Measurements from ENCODE around the gene OTULINL.

DNA sequence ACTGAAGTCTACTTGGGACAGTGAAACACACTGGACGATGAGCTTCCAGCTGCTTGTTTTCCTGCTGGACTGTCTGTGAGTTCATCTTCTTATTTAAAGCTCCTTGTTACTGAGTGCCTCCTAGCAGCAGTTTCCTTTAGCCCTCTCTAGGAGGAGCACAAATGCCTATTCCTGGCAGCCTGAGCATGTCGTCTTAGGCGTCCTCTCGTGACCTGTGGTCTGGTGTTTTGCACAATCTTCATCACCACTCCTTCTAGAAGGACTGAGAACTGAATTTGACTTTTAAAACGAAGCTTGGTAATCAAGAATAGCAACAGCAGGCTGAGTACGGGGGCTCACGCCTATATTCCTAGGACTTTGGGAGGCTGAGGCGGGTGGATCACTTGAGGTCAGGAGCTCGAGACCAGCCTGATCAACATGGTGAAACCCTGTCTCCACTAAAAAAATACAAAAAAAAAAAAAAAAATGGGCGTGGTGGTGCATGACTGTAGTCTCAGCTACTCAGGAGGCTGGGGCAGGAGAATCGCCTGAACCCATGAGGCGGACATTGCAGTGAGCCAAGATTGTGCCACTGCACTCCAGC, 44.0 kb downstream of the ANKRD33B start:
- PRO-cap, result no peak

DNA sequence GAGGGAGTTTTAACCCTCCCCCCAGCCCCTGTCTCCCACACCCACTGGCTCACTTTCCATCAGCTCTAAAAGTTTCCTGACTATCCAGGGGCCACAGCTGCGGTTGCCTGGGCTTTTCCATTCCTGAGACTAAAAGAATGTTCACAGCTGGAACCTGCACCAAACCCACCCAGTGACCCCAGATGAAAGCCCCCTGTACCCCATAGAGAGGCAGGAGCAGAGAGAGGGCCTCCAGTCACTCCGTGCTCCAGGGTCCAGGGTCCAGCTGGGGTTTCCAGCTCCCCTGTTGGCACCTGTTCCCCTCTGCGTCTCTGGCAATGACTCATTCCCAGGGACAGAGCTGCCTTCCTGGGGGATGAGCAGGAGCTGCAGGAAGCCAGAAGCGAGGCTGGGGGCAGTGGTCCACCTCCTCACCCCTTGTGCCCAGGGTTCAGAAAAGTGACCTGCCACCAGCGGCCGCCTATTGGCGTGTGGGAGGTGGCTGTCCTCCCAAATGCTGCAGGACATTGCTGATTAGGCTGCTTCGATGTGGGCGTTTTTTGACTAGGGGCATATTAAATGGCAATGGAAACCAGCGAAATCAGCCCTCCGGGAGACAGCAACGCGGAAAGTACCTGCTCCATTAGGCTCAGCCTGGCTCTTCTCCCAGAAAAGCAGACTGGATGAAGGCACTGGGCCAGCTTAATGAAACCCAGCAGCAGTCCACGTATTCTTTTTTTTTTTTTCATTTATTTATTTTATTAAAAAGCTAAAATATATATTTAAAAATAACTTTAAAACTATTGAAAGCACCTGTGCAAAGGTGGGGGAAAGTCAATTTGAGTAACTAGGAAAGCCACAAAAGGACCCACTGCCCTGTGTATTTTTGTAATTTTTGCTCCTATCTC, 97.4 kb downstream of the DAP start:
- PRO-cap, result no peak

- PRO-cap, result no peak
Measured at GRCh38 chr5:10680417-10681195, 80.4 kb downstream of the DAP start.

- PRO-cap, result no peak
Measured at GRCh38 chr5:10702684-10703710, 58.0 kb downstream of the DAP start.

GRCh38 chr5:10962121-10962434, 201.0 kb upstream of the DAP start:
- PRO-cap, result no peak

DNA sequence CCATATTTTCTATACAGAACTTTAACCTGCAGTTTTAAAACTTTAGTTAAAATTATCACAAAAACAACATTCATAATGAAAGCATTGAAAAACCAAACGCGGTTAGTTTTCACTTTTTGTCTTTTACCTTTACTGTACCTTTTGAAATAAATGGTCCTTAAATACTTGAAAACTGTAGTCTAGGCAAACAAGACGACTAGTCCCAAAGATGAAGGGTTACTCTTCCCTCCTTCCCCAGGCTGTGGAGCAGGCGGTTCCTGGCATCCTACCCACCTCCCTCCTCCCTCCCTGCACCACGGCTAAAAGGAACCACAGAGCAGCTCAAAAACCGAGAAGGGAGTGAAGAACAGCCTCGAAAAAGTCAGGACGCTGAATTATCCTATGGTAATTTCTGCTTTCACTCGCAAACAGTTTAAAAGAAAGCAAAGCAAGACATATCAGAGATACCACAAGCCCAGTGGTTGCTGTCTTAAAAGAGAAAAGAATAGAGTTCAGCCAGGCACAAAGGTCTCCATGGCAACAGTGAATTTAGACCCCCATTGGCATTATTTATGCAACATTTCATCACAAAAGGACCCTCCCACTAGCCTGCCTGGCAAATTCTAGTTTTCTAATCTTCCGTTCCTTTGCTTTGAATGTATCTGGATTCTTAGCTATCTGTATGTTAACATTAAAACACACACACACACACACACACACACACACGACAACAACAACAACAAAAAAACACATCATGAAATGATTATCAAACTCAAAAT, 315.5 kb downstream of the CTNND2 start:
- PRO-cap, result no peak

DNA sequence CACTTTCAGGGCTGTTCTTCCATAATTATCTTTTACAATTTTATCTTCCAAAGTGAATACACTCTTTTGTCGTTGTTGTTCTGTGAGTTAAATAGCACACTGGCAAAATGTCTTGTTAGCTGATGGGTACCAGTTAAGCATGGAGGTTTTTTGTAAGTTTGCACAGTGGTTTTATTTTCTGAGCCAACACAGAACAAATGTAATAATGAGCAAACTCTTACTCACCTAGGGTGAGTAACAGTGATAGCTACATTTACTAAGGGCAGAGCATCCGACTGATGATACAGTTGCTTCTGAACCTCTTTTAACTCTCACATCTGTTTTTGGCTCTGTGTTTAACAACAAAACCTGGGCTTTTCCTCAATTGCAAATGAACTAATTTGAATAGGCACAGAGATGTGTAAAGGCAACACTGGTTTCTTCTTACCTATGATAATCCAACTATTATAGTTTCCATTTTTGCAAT, 103.1 kb downstream of the CTNND2 start:
- PRO-cap, result no peak

DNA sequence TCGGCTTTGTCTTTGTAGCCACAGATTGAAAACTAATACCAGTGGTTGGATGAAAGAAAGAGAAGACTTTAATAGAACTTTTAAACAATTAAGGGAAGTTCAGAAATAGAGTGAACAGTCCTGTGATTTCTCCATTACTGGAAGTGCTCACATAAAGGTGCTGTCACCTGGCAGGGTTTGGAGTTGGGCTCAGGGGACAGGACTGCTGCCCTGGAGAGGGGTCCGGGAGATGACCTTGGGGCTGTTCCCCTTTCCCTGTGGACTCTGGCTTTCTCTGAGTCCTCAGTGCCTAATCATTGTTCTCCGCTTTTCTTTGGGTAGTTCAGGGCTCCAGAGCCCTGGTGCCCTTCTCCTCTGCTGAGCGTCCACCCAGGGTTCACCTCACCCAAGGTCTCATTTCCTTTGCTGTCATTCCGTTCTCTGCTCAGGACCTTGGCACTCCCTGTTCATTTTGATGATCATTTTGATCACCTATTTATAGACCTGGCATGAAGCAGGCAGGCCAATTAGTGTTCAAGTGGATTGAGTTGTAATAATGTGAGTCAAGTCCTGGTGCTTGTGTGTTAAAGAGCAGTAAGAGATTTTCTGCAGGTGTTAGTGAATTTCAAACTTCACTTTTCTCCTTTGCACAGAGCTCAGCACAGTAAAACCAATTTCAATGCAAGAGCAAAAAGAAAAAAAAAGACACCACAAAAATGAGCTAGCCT, 3.5 kb downstream of the TRIO start:
- PRO-cap, result no peak

- PRO-cap, result no peak
Measured at GRCh38 chr5:14148765-14149461, 5.8 kb downstream of the TRIO start.

- PRO-cap, result no peak
Measured at GRCh38 chr5:14185245-14186080, 42.3 kb downstream of the TRIO start.

DNA sequence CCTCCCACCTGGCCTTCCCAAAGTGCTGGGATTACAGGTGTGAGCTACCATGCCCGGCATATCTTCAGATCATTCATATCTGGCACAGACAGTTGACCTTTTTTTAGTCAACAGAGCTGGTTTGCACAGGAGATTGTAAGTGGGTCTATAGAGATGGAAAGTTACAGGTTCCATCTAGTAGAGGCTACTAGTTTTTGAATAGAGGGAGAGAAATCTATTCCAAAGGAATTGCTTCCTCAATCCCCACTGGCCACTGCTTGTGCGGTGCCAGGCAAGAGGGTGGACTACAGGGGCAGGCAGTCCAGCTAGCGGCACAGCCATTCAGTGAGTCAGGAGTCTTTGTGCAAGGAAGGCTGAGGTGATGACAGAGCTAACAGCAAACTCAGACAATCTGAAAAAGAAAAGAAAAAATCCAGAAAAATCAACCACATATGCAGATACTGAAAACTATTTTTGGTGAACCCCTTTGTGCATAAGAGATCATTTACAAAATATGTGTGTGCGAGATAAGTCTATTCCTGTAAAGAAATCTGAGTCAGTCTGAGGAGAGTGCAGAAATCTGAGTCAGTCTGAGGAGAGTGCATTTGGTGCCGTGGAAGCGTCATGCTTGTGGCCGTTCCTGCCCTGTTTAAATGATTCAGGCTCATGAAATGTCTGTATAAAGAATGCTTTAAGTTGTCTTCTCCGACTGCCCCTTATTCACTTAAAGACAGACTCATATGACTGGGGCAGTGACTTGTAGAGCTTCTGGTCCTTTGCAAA, 47.0 kb downstream of the TRIO start:
- PRO-cap, result no peak

- PRO-cap, result no peak
Measured at GRCh38 chr5:14204473-14205404, 61.6 kb downstream of the TRIO start.

DNA sequence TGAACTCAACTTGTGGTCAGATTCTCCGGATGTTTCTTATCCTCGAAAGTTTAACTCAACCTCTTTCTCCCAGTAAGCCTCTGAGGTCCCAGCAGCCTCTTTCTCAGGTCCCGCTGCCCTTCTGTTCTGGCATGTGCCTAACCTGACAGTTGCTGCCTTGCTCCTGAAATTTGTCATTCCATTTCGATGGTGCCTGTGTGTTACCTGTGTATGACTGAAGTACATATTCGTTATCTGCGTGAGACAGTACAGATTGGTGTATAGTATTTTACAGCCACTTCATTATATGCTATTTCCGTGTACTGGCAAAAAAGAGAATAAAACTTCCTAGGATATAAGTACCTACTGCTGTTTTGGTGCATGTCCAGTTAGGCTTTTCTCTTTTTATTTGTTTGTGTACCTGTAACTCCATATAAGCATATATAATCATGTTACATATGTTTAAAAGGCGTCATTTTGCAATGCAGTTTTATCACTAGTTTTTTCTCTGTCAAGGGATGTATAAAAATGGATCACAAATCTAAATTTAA, 63.4 kb downstream of the TRIO start:
- PRO-cap, result no peak

DNA sequence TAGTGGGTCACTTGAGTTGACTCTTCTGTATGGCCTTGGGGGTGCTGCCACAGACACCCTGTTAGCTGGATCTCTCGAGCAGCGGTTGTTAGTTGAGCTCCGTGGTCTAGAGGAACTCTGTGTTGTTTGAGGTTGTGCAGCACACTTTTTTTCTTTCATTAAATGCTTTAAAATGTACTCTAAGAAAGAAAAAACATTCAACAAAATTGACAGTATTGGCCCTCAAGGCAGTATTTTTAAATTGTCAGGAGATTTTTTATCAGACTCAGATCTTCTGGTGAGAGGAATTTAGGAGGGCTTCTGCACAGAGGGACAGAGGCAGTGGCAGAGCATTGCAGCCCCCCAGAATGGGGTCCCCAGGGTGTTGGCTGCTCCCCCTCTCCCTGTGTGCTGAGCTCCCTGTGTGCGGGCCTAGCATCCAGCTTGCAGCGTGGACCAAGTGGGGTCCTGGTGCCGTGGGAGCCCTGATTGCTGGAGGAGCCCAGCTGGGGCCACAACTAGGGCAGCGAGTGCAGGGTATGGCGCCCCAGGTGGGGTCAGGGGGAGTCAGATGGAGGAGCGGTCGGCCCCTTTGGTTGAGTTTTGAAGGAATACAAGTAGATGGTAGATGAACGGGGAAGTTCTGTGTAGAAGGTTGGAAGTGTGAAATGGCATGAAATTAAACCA, 66.6 kb downstream of the TRIO start:
- PRO-cap, result no peak

DNA sequence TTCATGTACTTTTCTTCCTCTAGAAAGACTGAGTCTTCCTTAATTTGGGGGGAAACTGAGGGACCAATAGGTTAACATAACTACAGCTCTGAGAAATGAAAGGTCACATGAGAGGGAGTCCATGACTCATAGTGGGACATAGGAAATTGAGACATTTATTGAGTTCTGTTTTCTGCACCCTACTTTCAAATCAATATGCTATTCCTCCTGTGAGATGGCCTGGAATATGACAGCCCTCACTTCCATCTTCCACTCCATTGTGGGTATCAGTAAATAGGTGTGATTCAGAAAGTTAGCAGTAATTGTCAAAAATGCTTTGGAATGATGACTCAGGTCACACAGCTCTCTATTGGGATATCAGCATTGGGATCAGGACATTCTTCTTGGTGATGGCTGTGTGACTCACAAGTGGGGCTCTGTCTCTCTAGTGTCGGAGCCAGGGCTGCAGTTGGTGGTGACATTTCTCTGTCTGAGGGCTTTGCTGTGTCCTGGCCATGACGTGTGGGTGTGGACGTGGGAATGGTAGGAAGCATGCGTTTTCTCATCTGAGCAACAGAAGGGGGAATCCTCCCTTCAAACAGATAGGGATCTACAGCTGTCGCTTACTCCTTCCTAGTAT, 125.0 kb downstream of the TRIO start:
- PRO-cap, result bidirectional peak, plus-strand start at position 555 of the sequence, minus-strand start at position 265 of the sequence

DNA sequence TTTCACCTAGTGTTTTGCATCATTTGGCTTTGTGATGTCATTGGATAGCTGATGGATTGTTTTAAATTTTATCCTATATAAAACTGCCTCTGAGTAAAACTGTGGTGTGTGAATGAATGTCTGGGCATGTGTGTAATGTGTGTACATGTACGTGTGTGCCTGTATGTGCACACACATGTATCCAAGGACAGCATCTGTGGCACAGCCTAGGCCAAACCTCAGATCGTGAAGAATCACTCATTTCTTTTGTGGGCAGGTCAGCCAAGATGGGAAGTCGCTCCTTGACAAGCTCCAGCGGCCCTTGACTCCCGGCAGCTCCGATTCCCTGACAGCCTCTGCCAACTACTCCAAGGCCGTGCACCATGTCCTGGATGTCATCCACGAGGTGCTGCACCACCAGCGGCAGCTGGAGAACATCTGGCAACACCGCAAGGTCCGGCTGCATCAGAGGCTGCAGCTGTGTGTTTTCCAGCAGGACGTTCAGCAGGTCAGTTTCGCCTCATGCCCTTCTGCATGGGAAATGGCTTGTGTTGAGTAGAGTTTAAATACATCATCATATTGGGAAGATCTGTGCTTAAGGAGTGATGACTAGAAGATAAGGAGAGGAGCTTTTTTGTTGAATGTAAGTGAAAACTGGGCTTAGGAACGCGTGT, 173.2 kb downstream of the TRIO start:
- PRO-cap, result no peak

DNA sequence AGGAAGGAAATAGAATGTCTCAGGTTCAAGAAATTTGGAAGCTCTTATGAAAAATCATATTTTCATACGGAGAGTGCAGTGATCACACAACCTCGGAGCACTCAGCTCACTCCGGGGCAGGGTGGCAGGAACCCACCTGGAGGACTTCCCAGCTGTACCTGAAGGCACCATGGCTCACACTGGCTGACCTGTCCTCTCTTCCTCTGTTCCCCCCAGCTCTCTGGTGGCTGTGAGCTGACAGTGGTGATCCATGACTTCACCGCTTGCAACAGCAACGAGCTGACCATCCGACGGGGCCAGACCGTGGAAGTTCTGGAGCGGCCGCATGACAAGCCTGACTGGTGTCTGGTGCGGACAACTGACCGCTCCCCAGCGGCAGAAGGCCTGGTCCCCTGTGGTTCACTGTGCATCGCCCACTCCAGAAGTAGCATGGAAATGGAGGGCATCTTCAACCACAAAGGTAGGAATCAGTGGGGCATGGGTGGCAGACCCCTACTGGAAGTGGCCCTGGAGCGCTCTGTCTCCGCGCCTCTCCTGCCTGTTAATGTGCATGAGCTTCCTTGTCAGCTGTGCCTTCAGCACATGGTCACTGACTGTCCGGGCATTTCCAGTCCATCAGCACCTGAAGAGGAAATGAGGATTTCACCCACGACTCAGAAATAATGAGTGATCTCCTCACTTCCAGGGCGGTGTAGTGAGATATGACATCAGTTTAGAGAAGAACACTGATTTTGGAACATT, 161.9 kb upstream of the OTULINL start:
- PRO-cap, result no peak

DNA sequence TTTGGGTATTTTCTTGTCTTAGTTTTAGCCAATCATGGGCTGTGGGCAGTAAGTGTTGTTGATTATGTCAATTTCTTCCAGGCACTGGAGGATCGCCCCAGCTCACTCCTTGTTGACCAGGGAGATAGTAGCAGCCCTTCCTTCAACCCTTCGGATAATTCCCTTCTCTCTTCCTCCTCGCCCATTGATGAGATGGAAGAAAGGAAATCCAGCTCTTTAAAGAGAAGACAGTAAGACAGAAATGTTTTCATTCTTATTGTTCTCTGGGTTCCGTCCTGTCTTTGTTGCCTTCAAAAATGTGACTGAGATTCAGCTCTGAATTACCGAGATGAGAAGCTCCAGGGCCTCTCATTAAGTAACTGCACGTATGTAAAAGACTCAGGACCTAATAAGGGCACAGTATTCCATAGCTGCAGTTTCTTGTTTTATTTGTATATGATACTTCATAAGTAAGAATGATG, 110.3 kb upstream of the OTULINL start:
- PRO-cap, result no peak

DNA sequence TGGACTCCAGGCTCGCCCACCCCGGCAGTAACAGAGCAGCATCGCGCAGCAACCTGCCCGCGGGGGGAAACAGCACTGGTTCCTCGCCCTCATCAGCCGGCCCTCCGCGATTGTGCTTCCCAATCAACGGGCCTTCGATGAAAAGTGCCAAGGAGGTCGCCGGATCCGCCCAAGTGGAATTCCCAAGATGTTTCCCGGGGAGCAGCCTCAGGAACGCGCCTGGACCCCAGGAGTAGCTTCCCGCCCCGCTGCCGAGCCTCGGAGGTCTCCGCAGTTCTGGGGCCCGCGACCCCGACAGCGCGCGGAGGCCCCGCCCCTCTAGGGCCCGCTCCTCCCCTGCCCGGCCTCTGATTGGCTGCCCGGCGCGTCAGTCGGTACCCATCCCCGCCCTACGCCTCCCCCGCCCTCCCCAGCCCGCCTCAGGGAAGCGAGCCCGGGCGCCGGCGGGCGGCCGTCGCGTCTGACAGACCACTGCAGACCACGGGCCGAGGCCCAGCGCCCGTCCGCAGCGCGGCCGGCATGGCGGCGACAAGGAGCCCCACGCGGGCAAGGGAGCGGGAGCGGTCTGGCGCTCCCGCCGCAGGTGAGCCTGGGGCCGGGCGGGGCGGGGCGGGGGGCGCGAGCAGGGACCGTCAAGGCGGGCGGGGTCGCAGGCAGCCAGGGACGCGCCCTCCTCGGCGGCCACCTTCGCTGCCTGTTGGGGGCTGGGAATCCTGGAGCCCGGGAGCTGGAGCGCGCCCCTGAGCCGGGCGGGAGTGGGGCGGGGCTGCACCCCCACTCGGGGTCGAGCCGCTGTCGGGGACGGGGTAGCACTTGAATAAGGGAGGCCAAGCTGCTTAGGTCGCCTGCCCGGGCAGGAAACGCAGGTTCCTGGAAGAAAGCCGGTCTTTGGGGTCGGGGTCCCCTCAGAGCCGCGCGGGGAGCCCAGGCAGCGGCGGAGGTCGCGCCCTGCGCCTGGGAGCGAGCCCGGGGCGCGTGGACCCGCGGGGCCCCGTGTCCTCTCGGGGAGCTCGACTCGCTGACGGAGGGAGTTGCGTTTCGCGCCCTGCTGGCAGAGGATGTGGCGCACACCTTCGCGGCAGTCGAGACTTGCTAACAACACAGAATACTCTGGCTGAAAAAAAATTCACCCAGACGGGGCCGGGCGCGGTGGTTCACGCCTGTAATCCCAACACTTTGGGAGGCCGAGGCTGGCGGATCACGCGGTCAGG, at the start of gene OTULINL:
Gene OTULINL, plus strand, starts transcription at position 417 of the 1,211 bp plus-strand sequence.
- PRO-cap, result bidirectional peak, plus-strand start at position 466 of the sequence, minus-strand start at position 296 of the sequence; unidirectional peak, plus-strand start at position 777 of the sequence; unidirectional peak, plus-strand start at position 812 of the sequence; bidirectional peak, plus-strand start at position 1,027 of the sequence, minus-strand start at position 1,023 of the sequence; unidirectional peak, minus-strand start at position 1,065 of the sequence

DNA sequence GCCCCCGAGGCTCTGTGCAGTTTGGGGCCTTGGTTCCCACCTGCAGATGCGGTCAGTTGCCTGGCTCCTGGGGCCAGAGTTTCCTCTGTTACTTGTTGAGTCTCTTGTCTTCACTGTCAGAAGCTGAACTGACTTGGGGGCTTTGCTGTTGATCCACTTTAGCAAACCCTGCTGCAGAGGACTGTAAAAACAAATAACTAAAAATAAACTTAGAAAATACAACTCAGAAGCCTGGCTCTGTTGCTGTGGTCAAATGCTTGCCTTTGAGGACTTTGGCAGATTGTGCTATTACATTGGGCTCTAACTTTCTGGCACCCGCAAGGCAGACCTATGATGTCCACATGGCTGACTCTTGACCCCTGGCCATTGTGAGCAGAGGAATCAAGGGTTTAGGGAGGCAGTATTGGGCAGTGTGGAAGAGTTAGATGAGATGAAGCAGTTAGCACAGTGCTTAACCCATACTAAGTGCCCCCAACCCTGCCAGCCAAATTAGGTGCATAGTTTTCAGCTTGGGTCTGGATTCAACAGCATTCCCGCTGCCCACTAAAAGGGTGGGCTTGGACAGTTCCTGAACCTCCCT, 34.0 kb downstream of the OTULIN start:
- PRO-cap, result no peak